ENCODE measurements around the gene HS3ST3A1.

DNA sequence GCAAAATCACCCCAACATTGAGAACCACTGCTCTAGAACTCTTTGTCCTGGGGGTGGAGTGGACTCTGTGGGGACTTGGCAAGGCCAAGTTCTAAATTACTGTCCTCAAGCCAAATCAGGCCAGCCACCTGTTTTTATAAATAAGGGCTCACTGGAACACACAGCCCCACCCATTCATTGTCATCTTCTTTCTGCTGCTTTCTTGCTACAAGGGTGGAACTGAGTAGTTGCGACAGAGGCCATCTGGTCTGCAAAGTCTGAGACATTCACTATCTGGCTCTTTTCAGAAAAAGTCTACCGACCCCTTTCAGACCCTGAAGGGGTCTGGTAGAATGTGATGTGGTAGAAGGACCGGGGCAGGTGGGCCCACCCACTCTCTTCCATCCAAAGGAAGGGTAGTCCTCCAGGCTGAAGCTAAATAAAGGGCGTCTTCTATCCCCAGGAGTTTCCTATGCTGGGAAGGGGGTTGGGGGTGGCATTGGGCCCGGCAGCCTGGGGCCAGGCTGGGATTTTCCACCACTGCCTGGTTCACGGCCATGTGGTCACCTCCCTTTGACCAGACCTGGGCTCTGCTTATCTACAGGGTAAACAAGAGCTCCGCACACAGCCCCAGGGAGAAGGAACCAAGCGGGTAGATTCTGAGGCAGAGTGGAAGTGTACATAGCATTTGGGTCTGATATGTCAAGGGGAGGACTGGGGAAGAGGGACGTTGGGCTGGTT is 27.0 kb upstream of the TMEM220 start:
CAGE:
- cytosol, long polyA minus RNA: no peak
- cytosol, long polyA plus RNA: no peak
- long polyA plus RNA: no peak
- nucleus, long polyA minus RNA: no peak
- nucleus, long polyA plus RNA: no peak

CAGE:
- cytosol, long polyA minus RNA: no peak
- cytosol, long polyA plus RNA: no peak
- long polyA plus RNA: no peak
- nucleus, long polyA minus RNA: start-site peak on the minus strand at chr17:10791162-10791169, 84 reads
- nucleus, long polyA plus RNA: no peak
Measured at GRCh38 chr17:10790471-10791497, 13.1 kb downstream of the TMEM238L start.

DNA sequence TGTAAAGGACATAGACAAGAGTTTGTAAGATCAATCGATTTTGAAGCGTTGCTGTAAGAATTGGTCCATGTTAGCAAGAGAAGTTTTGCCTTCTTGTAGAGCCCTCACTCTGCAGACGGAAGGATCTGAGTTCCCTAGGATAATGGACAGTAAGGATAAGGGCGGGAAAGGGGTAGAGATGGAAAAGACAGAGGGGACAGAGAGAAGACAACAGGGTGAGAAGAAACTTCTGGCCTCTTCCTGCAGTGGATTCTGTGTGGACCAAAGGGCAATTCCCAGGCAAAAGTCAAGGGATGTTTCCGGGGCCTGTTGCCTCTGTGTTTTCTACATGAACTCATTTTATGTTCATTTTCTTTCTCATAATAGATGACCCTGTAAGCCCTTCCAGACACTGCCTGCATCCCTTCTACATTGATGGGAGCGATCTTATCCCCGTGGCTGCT is 602 bp upstream of the TMEM238L start:
CAGE:
- cytosol, long polyA minus RNA: no peak
- cytosol, long polyA plus RNA: no peak
- long polyA plus RNA: no peak
- nucleus, long polyA minus RNA: no peak
- nucleus, long polyA plus RNA: no peak

GRCh38 chr17:10914027-10914395 is 76.1 kb upstream of the PIRT start:
CAGE:
- cytosol, long polyA minus RNA: no peak
- cytosol, long polyA plus RNA: no peak
- long polyA plus RNA: no peak
- nucleus, long polyA minus RNA: no peak
- nucleus, long polyA plus RNA: no peak

DNA sequence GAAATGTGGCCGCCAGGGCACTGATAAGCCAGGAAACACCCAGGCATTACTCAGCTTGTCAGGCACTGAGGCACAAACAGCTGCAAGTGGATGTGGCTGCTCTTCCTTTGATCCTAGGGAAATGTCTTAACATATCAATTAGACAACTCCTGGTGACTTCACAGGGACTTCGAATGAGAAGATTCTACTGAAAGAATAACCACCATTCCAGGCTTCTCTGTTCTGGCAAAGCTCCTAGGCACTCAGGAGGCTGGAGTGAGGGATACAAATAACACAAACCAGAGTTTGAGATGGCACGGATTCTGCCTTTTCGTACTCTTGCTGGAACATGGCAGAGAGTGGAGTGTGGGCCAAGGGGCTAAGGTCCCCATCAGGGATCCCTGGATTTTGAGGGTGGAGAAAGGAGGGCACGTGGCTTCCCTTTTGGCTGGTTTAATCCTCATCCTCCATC is 66.7 kb upstream of the SHISA6 start:
CAGE:
- cytosol, long polyA minus RNA: no peak
- cytosol, long polyA plus RNA: no peak
- long polyA plus RNA: no peak
- nucleus, long polyA minus RNA: no peak
- nucleus, long polyA plus RNA: no peak

DNA sequence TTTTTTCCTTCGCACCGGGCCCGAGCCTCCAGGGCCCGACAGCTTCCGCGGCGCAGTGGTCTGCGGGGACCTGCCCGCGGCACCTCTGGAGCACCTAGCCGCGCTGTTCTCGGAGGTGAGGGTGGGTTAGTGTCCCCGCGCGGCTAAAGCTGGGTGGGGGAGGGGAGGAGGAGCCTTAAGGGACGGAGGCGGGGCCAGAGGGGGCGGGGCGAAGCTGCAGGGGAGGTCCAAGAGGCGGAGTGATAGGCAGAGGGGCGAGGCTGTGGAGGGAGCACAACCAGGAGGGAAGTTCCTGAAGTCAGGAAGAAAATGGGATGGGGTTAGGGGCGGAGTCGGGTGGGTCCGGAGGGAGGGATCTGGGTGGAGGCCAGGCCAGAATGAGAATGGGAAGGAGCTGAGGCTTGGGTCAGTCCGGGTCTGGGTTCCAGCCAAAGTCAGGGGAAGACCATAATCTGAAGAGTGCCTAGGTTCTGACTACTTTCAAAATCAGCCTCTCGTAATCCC is 583 bp downstream of the DNAH9 start:
CAGE:
- cytosol, long polyA minus RNA: no peak
- cytosol, long polyA plus RNA: no peak
- long polyA plus RNA: no peak
- nucleus, long polyA minus RNA: no peak
- nucleus, long polyA plus RNA: no peak

GRCh38 chr17:11948799-11949222 is 48.5 kb downstream of the ZNF18 start:
CAGE:
- cytosol, long polyA minus RNA: no peak
- cytosol, long polyA plus RNA: no peak
- long polyA plus RNA: no peak
- nucleus, long polyA minus RNA: no peak
- nucleus, long polyA plus RNA: no peak

CAGE:
- cytosol, long polyA minus RNA: no peak
- cytosol, long polyA plus RNA: no peak
- long polyA plus RNA: no peak
- nucleus, long polyA minus RNA: no peak
- nucleus, long polyA plus RNA: no peak
Measured at GRCh38 chr17:12081035-12081514, 60.4 kb downstream of the MAP2K4 start.

DNA sequence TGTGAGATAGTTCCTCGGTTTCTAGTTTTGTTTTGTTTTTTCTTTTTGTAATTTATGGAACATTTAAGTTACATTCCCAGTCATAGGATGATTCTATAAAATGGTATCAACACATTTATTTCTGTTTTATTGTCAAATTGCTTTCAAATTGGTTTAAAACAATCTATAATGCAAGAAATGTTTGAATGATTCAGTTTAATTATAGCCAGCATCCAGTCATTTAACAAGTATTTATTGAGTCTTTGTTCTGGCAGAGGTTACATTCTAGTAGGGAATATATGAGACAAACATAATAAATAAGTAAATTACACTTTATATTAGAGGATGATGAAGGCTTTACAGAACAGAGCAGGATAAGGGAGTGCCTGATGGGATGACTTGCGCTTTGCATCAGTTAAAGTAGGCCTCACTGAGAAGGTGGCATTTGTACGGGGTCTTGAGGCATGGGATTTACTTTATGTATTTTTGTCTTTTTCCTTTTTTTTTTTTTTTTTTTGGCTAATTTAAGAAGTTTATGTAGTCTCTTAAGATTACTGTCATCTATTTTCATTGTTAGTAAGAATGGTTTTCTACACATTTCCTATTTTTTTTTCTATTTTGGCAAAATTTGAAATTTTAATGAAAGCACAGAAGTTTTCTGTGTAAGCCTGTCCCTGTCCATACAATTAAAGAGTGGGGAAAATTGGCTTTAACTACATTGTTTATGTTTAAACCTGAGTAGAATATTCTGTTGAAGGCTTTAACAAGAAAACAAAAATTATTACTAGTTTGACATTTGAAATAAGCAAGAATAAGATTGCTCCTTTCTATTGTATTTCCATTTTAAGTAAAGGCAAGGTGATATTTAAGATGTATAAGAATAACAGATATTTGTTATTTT is 86.5 kb downstream of the MAP2K4 start:
CAGE:
- cytosol, long polyA minus RNA: no peak
- cytosol, long polyA plus RNA: no peak
- long polyA plus RNA: no peak
- nucleus, long polyA minus RNA: start-site peak on the plus strand centred at position 355 of the sequence, 378 bp wide, 25 reads
- nucleus, long polyA plus RNA: no peak

DNA sequence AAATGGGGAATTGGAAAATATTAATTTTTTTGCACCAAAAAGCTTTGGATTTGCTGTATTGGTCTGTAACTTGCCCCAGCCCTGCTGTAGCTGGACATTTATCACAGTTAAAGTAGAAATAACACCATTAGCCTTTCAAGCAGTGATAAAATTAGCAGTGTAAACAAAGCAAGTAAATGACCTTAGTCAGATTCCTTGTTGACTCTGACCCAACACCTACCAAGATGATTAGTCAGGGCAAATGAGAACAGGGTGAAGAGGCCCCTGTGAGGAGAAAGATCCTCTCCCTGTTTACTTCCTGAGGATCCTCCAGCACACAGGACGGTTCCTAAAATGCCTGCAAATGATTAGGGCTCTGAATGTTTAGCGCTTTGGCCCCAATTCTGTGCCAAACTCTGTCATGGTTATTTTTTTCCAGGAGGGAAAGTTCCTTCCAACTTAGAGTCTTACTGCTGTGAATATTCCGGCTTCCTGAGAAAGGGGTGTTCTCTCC is 259.1 kb upstream of the MYOCD start:
CAGE:
- cytosol, long polyA minus RNA: no peak
- cytosol, long polyA plus RNA: no peak
- long polyA plus RNA: no peak
- nucleus, long polyA minus RNA: no peak
- nucleus, long polyA plus RNA: no peak

GRCh38 chr17:12627077-12627865 is 38.4 kb upstream of the MYOCD start:
CAGE:
- cytosol, long polyA minus RNA: no peak
- cytosol, long polyA plus RNA: no peak
- long polyA plus RNA: no peak
- nucleus, long polyA minus RNA: no peak
- nucleus, long polyA plus RNA: no peak

CAGE:
- cytosol, long polyA minus RNA: no peak
- cytosol, long polyA plus RNA: no peak
- long polyA plus RNA: no peak
- nucleus, long polyA minus RNA: no peak
- nucleus, long polyA plus RNA: no peak
Measured at GRCh38 chr17:12742041-12742630, 47.2 kb upstream of the ARHGAP44 start.

GRCh38 chr17:12811906-12812503 is 22.7 kb downstream of the ARHGAP44 start:
CAGE:
- cytosol, long polyA minus RNA: no peak
- cytosol, long polyA plus RNA: no peak
- long polyA plus RNA: no peak
- nucleus, long polyA minus RNA: no peak
- nucleus, long polyA plus RNA: no peak

DNA sequence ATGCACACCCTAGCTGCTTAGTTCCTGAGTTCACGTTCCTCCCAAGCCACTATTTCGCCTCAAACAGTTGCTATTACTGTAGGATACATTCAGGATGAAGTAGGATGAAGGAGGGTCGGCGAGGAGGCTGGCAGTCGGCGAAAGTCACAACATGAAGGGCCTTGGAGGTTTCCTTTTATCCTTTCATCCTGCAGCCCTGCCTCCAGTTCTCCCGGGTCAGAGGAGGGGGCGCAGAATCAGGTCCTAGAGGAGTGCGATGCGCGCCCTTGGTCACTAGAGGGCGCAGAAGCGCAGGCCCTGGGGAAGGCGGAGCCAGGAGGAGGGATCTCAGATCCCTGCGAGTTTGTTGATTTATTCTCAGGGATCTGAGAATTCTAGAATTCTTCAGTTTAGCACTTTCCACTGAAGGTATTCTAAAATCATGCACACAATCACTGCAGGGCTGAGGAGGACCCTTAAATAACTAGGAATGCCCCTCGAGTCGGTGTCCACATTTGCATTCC is 6.6 kb upstream of the ELAC2 start:
CAGE:
- cytosol, long polyA minus RNA: no peak
- cytosol, long polyA plus RNA: no peak
- long polyA plus RNA: no peak
- nucleus, long polyA minus RNA: no peak
- nucleus, long polyA plus RNA: no peak

GRCh38 chr17:13601627-13602654 is at the start of gene HS3ST3A1:
TSS of gene HS3ST3A1 (minus strand) at chr17:13601929.
CAGE:
- cytosol, long polyA minus RNA: no peak
- cytosol, long polyA plus RNA: no peak
- long polyA plus RNA: no peak
- nucleus, long polyA minus RNA: no peak
- nucleus, long polyA plus RNA: no peak

DNA sequence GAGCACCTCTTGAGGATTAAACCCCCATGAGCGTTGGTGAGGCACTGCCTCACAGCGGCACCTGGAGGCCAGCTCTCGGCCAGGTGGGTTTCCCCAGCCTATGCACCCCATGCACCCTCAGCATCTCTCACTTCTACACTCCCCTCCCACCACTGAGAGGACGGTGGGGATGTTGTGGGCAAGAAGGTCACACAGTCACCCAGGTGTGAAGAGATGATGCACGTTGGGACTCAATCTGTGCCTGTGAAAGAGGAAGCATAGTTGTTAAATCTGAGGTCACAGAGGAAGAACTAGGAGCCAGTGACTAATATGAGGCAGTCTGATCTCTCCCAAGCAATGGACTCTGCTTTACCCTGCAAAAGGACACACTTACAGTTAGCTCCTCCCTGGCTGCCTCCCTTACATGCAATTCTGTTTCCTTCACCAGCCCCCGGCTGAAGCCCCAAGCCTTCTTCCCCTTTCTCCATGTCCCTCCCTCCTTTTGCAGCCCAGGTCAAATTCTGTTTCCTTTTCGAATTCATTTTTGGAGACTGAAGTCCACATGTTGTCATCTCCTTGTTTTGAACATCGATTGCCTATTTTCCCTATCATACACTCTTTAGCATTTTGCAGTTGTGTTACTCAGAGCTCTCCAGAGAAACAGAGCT is 58.5 kb downstream of the HS3ST3B1 start:
CAGE:
- cytosol, long polyA minus RNA: no peak
- cytosol, long polyA plus RNA: no peak
- long polyA plus RNA: no peak
- nucleus, long polyA minus RNA: no peak
- nucleus, long polyA plus RNA: no peak

GRCh38 chr17:14559710-14560125 is 258.8 kb downstream of the HS3ST3B1 start:
CAGE:
- cytosol, long polyA minus RNA: no peak
- cytosol, long polyA plus RNA: no peak
- long polyA plus RNA: no peak
- nucleus, long polyA minus RNA: no peak
- nucleus, long polyA plus RNA: no peak

GRCh38 chr17:15351223-15351572 is 9.8 kb upstream of the TEKT3 start:
CAGE:
- cytosol, long polyA minus RNA: no peak
- cytosol, long polyA plus RNA: no peak
- long polyA plus RNA: no peak
- nucleus, long polyA minus RNA: no peak
- nucleus, long polyA plus RNA: no peak

DNA sequence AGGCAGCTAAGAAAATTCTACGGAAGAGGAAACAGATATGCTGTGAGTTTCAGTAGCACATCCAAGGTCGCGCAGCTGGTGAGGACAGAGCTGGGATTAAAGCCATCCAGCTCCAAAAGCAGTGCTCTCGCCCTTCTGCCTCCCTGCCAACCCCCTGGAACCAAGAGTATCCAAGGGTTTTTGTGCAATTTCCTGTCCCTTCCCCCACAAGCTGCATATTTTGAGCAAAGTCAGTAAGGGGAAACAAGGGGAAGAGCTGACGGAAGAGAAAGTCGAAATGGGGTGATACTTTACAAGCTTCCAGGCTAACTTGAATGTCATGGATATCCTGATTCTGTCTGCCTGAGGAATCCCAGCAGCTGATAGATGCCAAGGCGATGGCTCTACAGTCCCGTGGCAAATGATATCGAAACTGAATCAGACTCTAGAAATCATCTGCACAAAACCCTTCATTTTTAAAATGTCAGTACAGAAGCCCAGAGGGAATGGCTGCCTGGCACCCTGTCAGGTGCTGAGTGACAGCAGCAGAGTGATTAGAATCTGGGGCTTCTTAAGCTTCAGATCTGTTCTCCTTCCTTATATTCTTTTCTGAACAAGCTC is 42.8 kb upstream of the TEKT3 start:
CAGE:
- cytosol, long polyA minus RNA: no peak
- cytosol, long polyA plus RNA: no peak
- long polyA plus RNA: no peak
- nucleus, long polyA minus RNA: no peak
- nucleus, long polyA plus RNA: no peak

GRCh38 chr17:15398089-15398849 is 56.9 kb upstream of the TEKT3 start:
CAGE:
- cytosol, long polyA minus RNA: no peak
- cytosol, long polyA plus RNA: no peak
- long polyA plus RNA: no peak
- nucleus, long polyA minus RNA: no peak
- nucleus, long polyA plus RNA: no peak

Data from keratinocyte (primary cell).